Kidney (tissue), 2 donors: ENCODE measurements around the gene CHMP1B.

DNA sequence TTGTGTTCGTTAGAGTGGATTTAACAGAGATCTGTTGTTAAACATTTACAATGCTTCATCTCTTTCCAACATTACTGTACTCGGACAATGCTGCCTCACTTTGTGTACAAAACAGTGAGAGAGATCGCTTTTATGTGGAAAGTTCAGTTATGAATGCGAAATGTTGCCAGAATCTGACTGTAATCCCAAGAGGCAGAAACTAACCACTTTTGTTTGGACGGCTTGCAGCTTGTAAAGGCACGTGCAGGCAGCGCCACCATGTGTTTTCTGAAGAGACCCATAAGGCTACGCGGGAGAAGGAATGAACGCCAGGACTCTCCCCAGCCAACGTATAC, 5.8 kb upstream of the NAPG start:
- PRO-cap, result no peak
- RRBS, result no CpG with 5 or more reads among the region's 11 CpGs

GRCh38 chr18:10607510-10607892, 81.7 kb downstream of the NAPG start:
- PRO-cap, result no peak
- RRBS, result no CpG with 5 or more reads among the region's 29 CpGs

GRCh38 chr18:10950804-10951511, 198.4 kb downstream of the PIEZO2 start:
- PRO-cap, result no peak
- RRBS, result no CpG with 5 or more reads among the region's 8 CpGs

GRCh38 chr18:11121608-11121862, 27.8 kb downstream of the PIEZO2 start:
- PRO-cap, result no peak
- RRBS, result no CpG with 5 or more reads among the region's 2 CpGs

DNA sequence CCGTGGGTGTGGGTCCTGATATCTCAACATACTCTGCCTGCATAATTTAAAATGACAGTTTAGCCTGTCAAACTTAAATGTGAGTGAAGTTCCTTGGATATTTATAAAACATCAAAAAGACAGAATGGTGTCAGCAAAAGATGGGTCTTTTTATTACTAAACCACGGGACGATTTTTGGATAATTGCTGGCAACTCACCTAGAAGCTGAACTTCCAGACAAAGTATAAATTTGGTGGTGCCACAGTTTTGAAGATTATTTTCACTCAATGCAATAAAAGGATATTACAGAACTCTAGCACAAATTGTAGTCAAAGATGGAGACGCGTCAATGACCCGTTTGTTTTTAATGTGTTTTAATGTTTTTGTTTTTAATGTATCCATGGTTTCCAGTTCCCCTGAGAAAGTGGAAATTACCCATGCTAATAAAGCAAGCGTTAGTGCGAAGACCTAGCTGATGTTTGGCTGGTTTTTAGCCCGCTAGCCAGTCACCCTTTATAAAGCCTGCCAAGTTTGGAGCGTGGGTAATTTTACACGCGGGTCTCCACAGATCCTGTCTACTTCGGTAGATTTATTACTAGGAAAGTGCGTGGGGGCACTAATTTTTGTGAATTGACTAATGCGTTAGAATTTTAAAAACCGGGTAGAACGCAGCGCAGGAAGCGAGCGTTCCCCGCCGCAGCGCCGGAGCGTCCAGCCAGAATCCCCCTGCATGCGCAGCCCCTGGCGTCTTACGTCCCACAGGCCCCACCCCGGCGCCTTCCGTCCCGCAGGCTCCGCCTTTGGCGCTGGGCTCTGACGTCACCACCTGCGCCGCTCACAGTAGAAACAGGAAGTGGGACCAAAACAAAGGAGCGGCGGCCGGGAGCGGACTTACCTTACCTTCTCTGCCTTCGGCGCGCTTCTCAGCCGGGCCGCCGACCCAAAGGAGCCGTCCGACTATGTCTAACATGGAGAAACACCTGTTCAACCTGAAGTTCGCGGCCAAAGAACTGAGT, at the start of gene CHMP1B:
CHMP1B (plus strand) TSS at position 841 of the 996 bp plus-strand sequence.
- PRO-cap, result bidirectional peak, plus-strand start at position 847 of the sequence, minus-strand start at position 703 of the sequence
- RRBS, result under 1% methylated on average over 22 of the region's 51 CpGs

GRCh38 chr18:11955115-11956185, 25.9 kb upstream of the IMPA2 start:
- PRO-cap, result no peak
- RRBS, result no CpG with 5 or more reads among the region's 13 CpGs

- PRO-cap, result no peak
- RRBS, result no CpG with 5 or more reads among the region's 5 CpGs
Measured at GRCh38 chr18:11963852-11964477, 17.3 kb upstream of the IMPA2 start.

DNA sequence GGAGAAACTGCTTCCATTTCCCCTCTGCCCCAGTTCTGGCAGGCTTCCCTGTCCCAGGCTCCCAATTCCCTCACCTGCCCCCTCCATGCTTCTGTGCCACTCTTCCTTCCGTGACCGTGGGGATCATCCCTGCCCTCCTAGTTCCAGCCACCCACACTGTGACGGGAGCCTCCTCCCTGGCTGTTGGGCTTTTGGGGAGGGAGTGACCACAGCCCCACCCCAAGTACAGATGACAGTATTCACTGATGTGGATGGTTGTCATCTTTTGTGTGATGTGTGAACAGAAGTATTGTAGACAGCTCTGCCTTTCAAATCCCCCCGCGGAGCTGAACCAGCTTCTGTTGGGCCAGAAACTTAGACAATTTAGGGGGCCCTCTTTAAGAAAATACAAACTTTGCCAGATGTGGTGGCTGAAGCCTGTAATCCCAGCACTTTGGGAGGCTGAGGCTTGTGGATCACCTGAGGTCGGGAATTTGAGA, 2.9 kb downstream of the IMPA2 start:
- PRO-cap, result no peak
- RRBS, result no CpG with 5 or more reads among the region's 6 CpGs

GRCh38 chr18:12009403-12010435, 28.4 kb downstream of the IMPA2 start:
- PRO-cap, result no peak
- RRBS, result 100% methylated on average over 1 of the region's 17 CpGs

GRCh38 chr18:12011539-12012597, 30.6 kb downstream of the IMPA2 start:
- PRO-cap, result unidirectional peak, plus-strand start at chr18:12012069
- RRBS, result no CpG with 5 or more reads among the region's 22 CpGs

DNA sequence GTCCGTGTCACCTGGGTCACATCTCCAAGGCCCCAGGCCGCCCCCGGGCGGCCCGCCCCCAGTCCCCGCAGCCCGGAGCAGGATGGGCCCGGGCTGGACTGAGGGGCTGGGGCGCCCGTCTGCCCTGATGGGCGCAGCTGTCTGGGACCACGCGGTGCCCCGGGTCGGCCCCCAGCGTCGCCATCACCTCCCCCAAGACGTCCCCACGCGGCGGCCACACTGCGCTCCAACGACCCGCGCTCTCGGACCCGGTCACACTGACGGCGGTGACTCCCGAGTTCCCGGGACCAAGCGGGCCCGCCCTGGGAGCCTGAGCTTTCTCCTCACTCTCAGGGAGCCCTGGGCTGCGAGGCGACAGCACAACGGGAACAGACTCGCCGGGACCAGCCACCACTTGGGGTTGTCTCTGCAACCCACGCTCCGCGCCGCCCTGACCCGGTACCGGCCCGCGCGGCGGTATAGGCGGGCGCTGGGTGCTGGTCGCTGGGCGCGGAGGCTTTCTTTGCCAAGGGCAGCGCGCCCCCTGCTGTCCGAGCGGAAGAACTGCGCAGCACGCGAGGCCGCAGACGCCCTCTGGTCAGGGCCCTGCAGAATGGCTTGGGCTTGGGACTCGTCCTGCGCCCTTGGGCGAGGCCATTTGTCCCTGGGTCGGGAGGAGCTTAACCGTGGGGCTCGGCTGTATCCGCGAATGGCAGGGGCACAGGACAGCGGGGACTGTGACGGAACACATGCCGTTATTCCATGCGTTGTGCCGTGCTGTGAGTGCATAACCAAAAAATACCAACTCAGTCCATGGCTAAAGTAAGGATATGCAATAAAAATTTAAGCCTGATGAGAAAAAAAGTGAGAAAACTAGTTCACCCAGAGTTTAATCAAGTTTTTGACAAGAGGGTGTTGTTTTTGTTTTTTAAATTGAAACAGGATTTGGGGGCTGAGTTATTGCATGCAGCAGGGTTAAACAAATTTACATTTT, 54.8 kb upstream of the ANKRD62 start:
- PRO-cap, result bidirectional peak, plus-strand start at position 640 of the sequence, minus-strand start at position 432 of the sequence
- RRBS, result 4% methylated on average over 32 of the region's 75 CpGs

GRCh38 chr18:12393932-12394412, 13.8 kb upstream of the PRELID3A start:
- PRO-cap, result no peak
- RRBS, result no CpG with 5 or more reads among the region's 6 CpGs

DNA sequence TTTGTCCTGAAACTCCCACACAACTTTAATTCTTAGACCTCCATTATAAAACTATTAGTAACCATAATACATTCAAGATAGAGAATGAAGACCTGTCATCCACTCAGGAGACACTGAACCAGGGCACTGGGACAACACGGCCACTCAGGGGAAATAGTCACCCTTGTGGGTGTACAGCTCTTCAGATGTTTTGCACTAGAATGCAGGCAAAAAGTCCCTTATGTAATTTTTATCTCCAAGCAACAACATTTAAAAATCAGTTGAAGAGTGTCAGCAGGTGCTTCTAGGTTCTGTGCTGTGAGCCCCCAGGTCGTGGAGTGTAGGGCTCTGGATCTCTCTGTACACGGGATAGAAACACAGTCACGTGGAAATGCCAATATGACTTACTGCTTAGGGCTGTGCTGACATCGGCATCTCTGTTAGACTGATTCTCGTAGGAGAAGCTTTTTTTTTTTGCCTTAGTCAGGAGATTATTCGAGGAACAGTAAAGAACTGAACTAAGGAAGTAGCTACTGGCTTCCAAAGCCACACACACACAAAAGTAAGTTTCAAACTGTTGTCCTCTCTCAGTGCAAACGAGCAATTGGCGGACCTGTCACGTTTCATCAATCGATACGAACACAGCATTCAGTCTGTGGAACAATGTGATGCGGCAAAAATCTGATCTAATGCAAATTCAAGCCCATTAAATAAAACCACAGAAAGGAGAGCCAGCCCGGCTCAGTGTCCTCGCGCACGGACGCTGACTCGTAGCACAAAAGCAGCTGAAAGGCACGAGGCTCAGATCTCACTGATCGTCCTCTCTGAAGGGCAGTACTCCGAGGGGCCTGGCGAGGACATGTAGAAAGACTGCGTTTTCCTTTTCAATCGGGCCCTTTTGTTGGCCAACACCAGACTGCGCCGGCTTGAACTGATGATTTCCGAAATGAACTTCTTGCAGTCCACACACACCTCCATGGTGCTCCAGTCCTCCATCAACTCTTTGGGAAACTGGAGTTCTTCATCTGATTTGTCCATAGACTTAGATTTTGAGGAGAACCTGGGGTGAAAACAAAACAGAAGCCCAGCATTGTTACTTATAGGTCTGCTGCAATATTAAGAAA, 41.5 kb downstream of the PRELID3A start:
- PRO-cap, result no peak
- RRBS, result no CpG with 5 or more reads among the region's 28 CpGs

GRCh38 chr18:12470562-12471309, 63.0 kb downstream of the PRELID3A start:
- PRO-cap, result no peak
- RRBS, result no CpG with 5 or more reads among the region's 6 CpGs

GRCh38 chr18:12610143-12611571, 47.2 kb downstream of the SPIRE1 start:
- PRO-cap, result no peak
- RRBS, result no CpG with 5 or more reads among the region's 8 CpGs

DNA sequence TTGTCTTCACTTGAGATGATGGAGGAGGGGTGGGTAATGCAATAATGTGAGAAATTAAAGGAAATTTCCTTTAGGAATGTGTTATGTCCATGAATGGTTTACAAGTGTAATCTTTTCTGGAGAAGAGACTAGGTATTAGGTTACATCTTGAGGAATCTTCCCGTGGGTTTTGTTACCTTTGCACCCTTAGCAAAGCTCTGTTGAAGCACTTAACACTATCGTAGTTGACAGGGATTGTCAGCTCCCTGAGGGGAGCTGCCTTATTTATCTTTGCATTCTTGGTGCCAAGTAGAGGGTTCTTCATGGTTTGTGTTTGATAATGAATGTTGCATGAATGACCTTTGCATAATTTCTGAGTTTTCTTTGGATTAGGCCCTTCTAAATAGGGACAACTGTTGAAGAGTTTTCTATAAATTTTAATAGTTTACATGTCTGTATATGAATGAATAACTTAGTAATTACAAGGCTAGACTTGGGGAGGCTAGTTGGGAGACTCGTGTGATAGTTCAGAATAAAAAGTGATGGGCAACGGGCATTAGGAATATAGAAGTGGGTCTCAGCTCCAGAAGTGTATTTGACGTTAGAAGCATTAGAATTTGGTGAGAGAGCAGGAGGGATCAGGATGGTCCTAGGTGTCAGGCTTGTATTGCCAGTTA, 1.5 kb downstream of the CEP192 start:
- PRO-cap, result no peak
- RRBS, result no CpG with 5 or more reads among the region's 5 CpGs

- PRO-cap, result no peak
- RRBS, result no CpG with 5 or more reads among the region's 6 CpGs
Measured at GRCh38 chr18:12993466-12994756, 2.7 kb downstream of the CEP192 start.

- PRO-cap, result no peak
- RRBS, result no CpG with 5 or more reads among the region's 13 CpGs
Measured at GRCh38 chr18:13377234-13377781, 158.7 kb downstream of the LDLRAD4 start.

- PRO-cap, result no peak
- RRBS, result 73% methylated on average over 2 of the region's 3 CpGs
Measured at GRCh38 chr18:13427290-13427956, 208.9 kb downstream of the LDLRAD4 start.

DNA sequence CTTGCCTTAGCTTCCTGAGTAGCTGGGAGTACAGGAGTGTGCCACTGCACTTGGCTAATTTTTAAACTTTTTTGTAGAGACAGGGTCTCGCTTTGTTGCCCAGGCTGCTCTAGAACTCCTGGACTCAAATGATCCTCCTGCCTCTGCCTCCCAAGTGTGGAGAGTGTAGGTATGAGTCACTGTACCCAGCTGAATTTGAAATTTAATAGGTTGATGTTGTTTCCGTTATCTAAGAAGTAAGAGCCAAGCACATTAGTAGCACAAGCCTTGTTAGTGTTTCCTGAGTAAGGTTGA, 216.9 kb downstream of the LDLRAD4 start:
- PRO-cap, result no peak
- RRBS, result no CpG with 5 or more reads among the region's 2 CpGs